ENCODE results near the gene TMEM117.

DNA sequence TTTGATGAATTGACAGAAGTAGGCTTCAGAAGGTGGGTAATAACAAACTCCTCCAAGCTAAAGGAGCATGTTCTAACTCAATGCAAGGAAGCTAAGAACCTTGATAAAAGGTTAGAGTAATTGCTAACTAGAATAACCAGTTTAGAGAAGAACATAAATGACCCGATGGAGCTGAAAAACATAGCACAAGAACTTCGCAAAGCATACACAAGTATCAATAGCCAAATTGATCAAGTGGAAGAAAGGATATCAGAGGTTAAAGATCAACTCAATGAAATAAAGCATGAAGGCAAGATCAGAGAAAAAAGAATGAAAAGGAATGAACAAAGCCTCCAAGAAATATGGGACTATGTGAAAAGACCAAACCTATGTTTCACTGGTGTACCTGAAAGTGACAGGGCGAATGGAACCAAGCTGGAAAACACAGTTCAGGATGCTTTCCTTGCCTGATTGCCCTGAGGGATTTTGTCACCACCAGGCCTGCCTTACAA is 93.3 kb downstream of the PDZRN4 start:
- RRBS: no CpG with 5 or more reads among the region's 3 CpGs

- RRBS: no CpG with 5 or more reads among the region's 5 CpGs
Measured at GRCh38 chr12:42082320-42082811, 62.3 kb downstream of the GXYLT1 start.

GRCh38 chr12:42205984-42206611 is 31.9 kb downstream of the YAF2 start:
- RRBS: no CpG with 5 or more reads among the region's 12 CpGs

GRCh38 chr12:42422162-42422680 is 96.3 kb downstream of the PPHLN1 start:
- RRBS: no CpG with 5 or more reads among the region's 3 CpGs

- RRBS: 1% methylated on average over 26 of the region's 53 CpGs
Measured at GRCh38 chr12:42588470-42589468, 777 bp downstream of the PRICKLE1 start.

DNA sequence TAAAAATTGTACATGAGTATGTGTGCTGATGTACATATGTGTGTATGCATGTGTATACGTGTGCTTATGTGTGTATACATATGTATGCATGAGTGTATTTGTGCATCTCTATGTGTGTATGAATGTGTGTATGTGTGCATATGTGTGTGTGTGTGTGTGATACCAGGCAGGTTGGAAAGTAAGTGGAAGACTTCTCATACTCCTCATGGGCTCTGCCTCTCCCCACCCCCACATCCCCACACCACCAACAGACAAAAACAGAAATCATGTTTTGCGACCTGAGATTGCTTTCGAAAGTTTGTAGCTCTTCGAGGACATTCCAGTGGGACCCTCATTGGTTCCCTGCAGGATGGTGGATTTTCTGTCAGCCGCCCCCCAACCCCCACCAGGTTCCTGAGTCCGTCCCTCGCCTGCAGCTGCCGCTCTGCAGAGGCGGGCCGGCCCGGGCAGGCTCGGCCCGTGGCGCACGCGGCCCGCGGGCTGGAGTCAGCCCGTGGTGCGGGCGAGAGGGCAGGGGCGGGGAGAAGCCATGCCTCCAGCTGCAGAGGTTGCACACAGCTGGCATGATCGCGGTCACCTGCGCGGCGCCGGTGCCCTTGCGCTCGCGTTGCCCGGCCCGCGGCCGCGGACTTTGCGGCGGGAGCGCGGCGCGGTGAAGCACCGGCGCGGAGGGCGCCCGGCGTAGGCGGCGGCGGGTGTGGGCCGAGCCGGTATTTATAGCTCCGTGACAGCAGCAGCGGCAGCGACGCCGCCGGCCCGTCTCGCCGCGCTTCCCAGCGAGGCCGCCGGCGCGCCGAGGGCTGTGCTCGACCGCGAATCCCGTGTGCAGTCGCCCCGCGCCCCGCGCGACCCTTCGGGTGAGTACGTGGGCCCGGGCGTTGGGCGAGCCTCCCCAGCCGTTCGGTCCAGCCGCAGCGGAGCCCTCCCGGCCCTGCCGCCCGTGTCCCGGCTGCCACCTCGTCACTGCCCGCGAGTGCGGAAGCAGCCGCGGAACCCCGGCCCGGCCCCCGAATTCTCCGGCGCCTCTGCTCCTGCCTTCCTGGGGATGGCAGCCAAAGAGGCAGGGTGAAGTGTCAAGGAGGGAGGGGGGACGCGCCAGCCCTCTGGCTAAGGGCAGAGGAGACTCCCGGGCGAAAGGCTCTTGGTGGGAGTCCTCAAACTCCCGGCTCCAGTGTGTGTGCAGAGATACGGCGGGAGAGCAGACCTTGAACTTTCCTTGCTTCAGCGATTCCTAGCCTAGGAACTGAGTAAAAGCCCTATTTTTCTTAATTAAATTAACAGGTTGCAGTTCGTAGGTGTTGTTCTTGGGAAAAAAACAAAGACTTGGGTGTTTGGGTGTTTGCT is at the start of gene TMEM117:
TSS of gene TMEM117 (plus strand) at position 742 of the 1,344 bp plus-strand sequence.
- RRBS: 1% methylated on average over 46 of the region's 112 CpGs

GRCh38 chr12:43846769-43848135 is 11.4 kb downstream of the TMEM117 start:
- RRBS: no CpG with 5 or more reads among the region's 7 CpGs

DNA sequence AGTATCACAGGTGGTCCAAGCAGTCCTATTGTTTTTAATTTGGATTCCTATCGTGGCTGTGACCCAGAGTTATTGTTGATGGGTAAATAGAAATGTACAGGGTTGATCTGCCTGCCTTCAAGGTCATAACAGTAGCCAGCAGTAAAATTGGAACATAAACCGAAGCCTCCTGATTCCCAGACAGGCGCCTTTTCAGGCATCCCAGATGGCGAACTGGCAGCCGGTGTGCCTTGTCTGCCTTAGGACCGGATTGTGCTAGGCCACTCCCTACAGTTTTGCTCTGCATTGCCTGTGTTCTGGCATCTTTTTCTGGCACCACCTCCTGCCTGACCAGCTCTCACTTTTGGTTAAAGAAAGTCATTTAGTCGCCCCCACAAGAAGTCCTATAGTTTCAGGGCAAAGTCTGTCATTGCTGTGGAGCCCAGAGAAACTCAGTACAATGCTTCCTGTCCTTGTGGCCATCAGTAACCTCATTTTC is 22.3 kb downstream of the TMEM117 start:
- RRBS: no CpG with 5 or more reads among the region's 7 CpGs

DNA sequence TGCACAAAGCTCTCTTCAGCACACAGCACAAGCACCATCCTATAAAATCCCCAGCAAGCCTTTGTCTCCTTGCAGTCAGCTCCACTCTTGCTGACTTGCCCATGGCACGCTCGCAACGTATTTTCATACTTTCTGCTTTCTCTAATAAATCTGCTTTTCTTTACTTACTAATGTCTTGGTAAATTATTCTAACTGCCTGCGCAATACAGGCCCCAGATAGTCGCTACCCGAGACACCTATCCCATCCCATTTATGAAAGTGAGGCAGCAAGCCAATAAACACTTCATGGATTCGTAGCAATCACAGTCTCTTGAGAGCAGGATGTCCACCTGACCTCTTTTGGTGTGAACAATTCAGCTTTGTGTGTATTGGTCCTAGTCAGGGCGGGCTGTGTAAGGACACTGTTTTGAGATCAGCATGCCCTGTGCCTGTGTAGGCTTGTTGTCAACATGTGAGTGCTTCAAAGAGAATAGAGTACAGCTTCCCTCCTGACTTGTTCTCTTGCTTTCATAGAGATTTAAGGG is 49.0 kb downstream of the TMEM117 start:
- RRBS: no CpG with 5 or more reads among the region's 8 CpGs

GRCh38 chr12:44876649-44877475 is 747 bp upstream of the NELL2 start:
- RRBS: 2% methylated on average over 9 of the region's 36 CpGs

DNA sequence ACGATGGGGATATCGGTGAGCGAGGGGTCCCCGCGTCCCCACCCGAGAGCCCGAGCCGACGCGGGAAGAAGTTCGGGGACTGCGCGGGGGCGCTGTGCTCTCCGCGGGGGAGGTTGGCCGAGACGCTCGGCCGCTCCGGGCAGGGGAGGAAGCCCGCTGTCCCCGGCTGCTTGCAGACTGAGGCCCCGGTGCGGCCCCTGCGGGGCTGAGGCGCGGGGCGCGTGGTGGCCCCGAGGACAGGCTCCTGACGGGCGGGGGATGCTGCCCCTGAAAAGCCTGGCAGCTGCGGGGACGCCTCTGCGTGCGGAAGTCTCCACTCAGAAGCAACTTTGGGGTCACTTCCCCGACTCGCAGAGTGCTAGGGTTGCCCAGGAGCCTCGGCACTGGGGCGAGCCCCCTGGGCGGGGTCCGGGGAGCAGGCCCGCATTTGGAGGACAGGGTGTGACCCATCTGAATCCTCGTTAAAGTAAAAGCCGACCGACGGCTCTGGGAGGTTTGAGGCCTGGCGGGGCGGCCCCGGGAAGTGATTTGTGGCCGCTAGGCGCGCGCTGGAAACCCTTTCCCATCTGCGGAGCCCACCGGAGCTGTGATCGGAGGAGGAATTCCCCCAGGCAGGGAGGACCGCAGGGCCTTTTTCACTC is 602 bp downstream of the ANO6 start:
- RRBS: 1% methylated on average over 11 of the region's 59 CpGs

DNA sequence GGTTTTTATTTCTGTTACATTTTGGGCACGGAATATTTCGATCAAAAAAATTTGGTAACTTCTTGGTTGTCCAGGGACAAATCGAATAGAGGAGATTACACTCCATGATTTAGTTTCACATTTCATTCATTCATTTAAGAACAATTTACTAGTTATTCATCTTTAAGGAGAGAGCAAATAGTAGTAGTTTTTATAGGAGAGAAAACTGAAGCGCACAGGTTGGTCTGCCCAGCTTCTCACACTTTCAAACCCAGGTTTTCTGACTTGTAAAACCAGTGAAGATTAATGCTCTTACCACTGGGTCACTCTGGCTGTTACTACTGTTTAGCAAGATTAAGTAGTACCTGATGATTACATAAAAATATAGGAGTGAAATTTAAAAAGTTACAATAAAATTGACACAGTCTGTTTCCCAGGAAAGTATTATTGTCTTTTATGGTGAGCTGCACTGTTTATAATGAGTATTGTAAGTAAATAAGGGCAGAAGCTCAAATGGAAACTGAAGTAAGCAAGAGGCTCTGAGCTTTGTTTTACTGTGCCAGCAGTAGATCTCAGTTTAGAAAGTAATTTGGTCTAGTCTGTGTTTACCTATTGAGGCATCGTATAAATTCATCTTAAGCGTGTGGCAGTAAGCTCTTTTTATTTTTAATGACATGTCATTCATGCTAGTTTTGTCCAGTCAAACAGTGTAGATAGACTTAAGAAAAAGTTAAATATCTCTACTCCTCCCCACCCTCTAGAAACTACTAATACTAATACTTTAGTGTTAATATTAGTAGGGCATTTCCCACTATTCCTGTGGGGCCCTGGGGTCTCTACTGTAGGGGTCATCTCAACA is 1.7 kb downstream of the ANO6 start:
- RRBS: no CpG with 5 or more reads among the region's 6 CpGs

DNA sequence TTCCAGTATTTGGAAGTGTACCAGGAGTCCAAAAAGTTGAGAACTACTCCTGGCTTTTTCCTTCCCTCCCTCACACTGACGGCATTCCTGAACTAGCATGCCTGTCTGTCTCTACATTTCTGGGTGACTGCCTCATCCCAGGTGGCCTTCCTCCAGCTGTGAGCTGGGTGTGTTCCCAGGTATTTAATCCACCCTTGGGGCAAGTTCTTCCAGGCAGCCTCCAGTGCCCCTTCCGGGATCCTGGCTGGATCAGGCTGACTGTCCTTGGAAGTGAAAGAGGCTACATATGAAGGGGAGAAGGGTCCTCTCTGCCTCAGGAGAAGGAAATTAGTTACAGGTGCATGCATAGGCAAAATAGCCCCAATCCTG is 19.8 kb downstream of the ANO6 start:
- RRBS: no CpG with 5 or more reads among the region's 2 CpGs

DNA sequence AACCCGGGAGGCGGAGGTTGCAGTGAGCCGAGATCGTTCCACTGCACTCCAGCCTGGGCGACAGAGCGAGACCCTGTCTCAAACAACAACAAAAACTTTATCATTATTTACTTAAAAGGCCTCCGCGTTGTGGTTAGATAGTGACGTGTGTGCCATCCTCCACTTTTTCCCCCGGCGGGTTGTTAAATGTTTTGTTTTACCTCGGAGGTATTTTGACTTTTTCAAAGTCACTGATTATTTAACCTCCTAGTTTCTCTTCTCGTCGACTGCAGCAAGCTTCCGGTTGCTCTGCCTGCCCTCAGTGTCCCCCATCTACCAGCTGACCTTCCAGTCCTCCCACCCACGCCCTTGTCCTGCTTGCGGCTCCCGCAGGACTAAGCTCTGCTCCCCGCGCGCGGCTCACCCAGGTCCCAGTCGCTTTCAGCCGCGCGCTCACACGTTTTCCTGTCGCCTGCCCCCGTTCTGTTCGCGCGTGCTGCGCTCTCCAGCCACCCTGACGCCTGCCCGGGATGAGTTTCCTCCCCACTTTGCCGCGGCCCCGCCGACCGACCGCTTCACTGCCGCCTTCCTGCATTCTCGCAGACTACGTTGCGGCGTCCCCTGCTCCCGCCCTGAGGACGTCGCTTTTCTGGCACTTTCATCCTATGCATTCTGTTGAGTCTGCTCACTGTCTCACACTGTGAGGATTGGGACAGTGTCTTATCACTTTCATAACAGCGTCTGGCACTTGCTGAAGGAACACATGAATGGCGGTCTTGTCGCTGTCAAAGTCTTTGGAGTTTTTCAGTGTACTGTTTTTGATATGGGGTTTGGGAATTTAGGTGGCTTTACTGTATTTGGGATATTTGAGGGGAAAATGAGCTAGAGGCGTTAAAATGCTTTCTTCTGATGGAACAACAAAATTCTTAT is 1.4 kb upstream of the SCAF11 start:
- RRBS: 1% methylated on average over 6 of the region's 53 CpGs

DNA sequence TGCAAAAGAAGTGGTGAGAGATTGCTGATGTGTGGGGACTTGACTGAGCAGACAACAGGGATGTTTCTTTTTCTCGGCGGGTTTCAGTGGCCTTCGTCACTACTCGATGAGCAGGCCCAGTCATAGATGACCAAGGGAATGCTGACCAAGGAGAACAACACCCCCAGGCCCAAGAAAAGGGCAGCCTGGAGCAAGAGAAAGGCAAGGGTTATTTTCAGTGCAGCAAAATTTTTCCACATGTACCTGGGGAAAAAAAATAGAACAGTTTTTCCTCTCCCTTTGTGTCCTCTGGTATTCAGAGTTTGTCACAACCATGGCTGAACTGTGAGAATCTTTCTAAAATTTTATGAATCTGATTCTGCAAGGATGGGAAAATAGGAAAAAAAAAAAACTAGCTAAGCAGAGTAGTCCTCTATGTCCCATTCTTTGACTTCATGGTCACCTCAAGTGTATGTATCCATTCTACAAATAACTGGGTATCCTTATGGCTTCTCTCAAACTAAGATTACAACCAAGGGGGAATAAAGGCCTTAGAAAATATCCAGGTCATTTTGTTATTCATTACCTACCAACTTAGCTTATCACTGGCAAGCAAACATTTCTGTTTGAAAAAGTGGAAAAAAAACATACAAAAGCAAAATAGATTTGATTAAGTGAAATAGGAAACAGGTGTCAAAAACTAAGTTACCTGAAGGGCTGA is 79.8 kb downstream of the SLC38A1 start:
- RRBS: no CpG with 5 or more reads among the region's 4 CpGs

- RRBS: no CpG with 5 or more reads among the region's 5 CpGs
Measured at GRCh38 chr12:46213511-46214170, 55.2 kb downstream of the SLC38A1 start.

- RRBS: no CpG with 5 or more reads among the region's 1 CpG
Measured at GRCh38 chr12:46264610-46265264, 4.1 kb downstream of the SLC38A1 start.

GRCh38 chr12:46359644-46360436 is 12.7 kb downstream of the SLC38A2 start:
- RRBS: no CpG with 5 or more reads among the region's 5 CpGs

DNA sequence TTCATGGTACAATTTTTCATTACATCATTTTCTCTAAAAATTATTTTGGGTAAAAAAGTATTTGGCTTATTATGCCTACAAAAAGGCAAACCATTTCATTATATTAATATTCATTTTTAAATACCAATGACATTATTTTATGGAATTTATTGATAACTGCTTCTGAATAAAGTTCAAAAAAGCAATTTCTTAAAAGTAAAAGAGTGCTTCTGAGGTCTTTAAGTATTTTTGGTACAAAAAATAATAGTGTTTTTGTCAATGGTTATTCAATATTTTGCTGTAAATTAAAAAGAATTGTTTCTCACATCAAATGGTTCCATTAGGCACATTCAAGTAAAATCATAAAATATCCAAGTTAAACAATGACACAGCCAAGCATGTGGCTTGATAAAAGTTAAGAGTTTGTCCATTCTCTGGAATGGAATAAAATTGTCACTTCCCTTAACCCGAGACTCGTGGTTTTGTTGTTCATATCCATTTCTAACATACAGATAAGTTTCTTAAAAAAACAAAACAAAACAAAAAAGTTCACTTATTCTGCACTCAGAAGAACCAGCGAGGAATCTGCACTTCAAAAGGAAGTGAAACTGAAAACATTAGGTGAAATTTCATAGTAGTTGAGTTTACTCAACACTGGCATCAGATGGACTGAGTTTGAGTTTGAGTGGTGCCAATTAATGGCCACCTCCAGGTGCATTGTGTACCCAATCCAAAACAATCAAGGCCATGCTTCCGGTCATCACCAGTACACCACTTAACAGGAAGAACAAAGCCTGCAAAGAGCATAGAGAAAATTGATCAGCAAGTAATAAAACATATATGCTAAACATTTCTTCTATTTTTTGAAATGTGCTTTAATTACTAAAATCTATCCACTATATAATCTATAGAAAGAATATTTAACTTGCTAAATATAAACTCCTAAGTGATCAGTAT is 11.9 kb downstream of the SLC38A2 start:
- RRBS: no CpG with 5 or more reads among the region's 4 CpGs

DNA sequence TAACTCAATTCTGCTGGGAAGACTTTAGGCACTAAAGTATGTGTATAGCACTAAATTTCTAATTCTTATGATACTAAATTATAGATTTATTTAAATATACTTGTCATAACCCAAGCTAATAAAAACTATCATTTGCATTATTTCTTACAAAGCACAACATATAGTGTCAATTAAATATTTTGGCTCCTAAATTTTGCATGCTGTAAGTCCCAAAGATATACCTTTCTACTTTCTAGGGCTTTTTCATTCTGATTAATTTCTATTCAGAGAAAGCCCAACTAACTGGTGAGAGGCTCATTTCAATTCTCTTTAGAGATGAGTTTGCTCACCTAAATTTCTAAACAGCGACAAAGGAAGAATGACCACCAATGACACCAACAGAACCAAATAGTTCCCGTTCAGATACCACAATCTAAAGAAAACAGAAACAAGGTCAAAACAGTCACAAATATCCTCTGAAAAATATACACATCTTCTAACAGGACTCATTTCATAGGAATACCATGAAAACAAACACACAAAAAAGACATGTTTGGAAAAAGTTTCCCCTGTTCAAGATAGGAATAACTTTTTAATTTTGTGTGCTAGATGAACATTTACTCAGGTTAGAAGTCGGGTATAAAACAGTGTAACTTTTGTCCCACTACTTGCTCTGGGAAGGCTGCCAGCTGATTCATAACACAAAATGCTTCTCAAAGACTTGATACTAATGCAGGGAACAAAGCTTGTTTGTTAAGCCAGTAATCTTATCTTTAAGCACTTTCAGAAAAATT is 7.6 kb downstream of the SLC38A2 start:
- RRBS: no CpG with 5 or more reads among the region's 3 CpGs

Data from non-pigmented ciliary epithelial cell (primary cell).